ENCODE measurements around the genes GRXCR2, PPP2R2B and SH3TC2.

- RAMPAGE, long total RNA = no peak
- RRBS = no CpG with 5 or more reads among the region's 2 CpGs
Observed at GRCh38 chr5:145218180-145218438, 617.0 kb downstream of the PRELID2 start.

- RAMPAGE, long total RNA = no peak
- RRBS = no CpG with 5 or more reads among the region's 13 CpGs
Observed at GRCh38 chr5:145646047-145647063, 188.8 kb downstream of the PRELID2 start.

- RAMPAGE, long total RNA = no peak
- RRBS = no CpG with 5 or more reads among the region's 4 CpGs
Observed at GRCh38 chr5:145872894-145873292, at the start of gene GRXCR2. GRXCR2 (minus strand) TSS chr5:145873014.

- RAMPAGE, long total RNA = no peak
- RRBS = 43% methylated on average over 9 of the region's 25 CpGs
Observed at GRCh38 chr5:145937301-145938513, 1.3 kb downstream of the SH3RF2 start.

DNA sequence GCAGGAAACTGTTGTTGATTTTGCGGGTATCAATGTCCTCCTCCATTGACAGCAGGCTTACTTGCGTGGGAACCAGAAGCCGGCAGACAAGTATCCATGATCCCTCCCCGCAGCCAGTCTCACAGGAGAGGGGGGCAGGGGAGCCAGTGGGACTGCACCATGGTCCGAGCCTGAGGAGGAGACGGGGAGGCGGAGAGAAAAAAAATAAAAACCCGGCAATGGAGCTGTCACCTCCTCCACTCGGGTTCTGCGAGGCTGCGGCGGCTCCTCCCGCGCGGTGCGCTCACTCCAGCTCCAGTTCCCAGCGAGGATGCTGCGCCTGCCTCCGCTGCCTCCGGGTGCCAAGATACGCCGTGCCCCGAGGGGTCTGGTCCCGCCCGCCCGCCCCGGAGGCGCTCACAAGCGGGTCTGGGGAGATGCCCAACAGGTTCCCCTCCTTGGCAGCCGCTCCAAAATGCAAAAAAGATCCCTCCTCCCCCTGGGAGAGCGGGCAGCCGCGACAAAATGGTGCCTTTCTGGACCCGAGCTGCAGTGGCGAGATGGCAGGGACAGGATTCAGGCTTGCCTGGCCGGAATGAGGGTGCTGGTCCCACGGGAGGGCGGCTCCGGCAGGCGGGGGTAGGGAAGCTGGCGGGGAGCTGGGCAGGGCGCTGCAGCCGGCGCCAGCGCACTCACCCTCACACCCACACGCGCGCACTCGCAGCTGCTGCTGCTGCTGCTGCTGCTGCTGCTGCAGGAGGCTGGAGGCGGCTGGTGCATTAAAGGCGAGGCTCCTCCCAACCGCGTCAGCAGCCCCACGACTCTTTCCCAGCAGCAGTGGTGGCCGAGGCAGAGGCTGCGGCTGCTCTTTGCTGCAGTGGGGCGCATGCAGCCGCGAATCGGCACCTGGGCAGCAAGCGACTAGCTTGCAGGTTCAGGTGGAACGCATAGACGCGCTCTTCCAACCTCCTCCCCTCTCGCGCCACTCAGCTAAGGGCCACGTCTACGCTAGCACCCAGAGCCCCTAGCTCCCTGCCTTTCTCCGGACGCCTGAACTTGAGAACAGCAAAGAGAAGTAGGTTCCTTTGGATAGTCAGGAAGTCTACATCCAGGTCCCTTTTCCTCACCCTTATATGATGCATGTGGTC is at the start of gene PPP2R2B:
PPP2R2B (minus strand) TSS at position 732 of the 1,127 bp plus-strand sequence.
- RAMPAGE, long total RNA = no peak
- RRBS = 1% methylated on average over 11 of the region's 70 CpGs

DNA sequence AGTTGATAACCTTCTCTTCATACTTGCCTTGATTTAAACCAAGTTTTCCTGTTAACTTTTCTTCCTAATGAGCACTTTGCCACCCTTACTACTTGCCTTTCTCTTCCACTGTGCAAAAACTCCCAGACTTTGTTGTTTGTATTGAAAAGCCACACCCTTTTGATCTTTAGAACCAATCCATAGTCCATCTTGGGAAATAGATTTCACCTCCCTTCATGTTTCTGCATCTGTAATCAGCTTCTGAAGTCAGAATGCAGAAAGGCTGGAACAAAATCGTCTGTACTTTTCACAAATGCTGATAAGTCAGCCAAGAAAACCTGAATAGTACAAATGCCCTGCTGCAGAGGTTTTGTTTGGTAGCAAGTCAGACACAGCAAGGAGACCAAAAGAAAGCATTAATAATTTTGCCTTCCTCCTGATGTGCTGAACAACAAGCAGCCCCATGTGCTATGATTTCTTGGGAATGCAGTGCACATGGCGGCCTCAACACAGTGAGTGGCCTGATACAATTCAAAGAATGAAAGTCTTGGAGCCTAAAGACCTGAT is 59.3 kb upstream of the STK32A start:
- RAMPAGE, long total RNA = no peak
- RRBS = no CpG with 5 or more reads among the region's 2 CpGs

- RAMPAGE, long total RNA = no peak
- RRBS = no CpG with 5 or more reads among the region's 7 CpGs
Observed at GRCh38 chr5:147791081-147791540, 8.6 kb upstream of the JAKMIP2 start.

DNA sequence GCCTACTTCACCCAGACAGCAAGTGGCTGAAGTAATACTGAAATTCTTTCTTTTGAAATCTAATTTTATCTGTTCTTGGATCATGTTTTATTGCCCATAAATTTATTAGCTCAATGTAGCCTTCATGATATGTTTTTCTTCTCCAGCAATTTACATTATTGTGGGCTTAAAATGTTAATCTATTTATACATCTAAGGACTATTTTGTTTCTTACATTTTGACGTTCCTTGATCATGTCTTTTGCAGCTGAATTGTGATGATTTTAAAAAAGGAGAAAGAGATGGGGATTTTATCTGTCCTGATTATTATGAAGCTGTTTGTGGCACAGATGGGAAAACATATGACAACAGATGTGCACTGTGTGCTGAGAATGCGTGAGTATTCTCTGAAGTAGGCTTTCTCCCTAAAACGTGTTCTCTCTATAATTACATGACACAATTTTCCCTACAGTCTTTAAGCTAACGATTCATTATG is 22.4 kb downstream of the SPINK5 start:
- RAMPAGE, long total RNA = no peak
- RRBS = no CpG with 5 or more reads among the region's 4 CpGs

DNA sequence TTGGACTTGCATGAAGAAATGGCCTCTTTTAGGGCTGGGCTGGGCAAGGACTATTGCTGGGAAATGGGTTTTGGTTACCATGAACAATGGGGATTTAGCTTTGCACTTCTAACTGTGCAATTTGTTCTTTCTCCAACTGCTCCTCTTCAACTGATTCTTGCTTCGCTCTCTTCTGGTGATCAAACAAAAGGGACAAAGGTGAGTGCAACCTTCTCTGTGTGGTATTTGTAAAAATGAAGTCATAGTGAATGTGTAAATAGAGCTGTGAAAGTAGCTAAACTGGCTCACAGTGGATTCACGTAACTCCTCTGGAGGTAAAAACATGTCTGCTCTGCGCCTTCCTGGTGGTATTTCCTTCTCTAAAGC is 21.0 kb upstream of the SPINK14 start:
- RAMPAGE, long total RNA = no peak
- RRBS = no CpG with 5 or more reads among the region's 3 CpGs

DNA sequence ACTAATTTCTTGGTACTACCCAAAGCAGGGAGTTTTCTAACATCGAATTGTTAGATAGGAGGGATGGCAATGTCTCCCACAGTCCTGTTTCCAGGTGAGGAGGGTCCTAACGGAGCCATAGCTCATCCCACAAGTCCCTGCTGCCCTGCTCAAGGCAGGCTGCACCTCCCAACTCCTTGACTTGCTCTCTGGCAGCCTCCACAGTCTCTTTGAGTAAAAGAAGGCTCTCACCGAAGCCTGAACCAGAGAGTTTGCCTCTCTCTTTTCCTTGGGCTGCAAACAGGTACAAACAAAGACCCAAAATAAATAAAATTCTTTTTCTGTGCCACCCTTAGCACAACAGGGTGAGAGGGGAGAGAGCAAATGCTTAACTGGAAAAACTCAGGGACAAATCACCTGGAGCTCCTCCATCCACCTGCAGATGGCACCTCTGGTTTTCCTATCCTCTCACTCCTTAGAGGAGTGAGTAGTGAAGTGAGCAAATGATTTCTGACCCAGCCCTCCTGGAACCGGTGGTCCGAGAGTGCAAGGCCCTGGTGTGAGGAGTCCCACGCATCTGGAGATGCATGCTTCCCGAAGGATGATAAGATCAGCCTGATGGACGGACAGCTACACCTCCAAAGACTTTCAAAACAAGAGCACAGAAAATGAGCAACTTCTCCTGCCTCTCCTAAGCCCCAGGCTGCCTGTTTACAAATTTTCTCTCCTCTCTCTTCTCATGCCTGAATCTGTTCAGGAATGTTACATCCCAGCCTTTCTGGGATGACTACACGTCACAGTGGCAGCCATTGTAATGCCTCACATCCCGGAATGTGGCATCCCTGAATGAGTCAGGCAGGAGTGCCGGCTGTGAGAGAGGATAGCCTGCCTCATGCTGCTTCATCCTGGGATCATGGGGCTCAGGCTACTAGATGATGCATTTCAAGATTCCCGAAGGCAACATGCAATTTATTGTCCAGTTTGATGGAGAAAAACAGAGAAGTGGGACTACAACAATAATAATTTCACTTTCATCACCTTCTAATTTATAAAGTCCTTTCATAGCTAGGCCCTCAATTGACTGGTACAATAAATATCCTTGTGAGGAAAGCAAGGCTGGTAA is 86.4 kb downstream of the ADRB2 start:
- RAMPAGE, long total RNA = no peak
- RRBS = no CpG with 5 or more reads among the region's 12 CpGs

DNA sequence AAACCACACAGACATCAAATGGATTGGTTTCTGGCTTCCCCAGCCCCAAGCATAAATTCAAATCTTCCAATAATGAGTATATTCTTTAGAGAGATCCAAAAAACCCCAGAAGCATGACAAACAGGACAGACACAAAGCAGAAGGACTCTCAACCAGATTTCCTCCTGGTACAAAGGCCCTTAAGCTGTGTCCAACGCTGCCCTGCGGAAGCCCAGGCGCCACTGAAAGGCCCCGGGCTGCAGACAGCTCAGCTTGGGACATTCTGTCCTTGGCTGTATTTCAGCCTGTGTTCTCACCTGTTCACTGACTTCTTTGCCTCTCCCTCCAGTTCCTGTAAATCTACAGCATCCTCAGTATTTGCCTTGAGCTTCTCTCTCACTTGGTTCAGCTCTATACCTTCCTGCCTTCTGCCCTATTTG is 96.6 kb downstream of the SH3TC2 start:
- RAMPAGE, long total RNA = no peak
- RRBS = no CpG with 5 or more reads among the region's 4 CpGs

- RAMPAGE, long total RNA = no peak
- RRBS = no CpG with 5 or more reads among the region's 2 CpGs
Observed at GRCh38 chr5:148984218-148984656, 78.6 kb downstream of the SH3TC2 start.

DNA sequence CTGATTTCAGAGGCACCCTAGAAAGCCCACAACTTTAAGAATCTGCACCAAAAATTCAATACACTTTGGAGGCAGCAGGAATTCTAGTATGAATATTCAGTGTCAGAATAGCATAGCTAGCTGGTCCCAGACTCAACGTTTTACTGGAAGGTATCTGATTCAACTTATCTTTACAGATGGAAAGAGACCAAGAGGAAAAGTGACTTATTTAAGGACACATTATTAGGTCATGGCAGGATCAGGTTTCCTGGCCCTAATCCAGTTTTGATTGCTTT is 38.5 kb downstream of the SH3TC2 start:
- RAMPAGE, long total RNA = no peak
- RRBS = no CpG with 5 or more reads among the region's 1 CpG

GRCh38 chr5:149062963-149063675 is at the start of gene SH3TC2:
SH3TC2 (minus strand) TSS chr5:149063062.
- RAMPAGE, long total RNA = no peak
- RRBS = no CpG with 5 or more reads among the region's 11 CpGs

DNA sequence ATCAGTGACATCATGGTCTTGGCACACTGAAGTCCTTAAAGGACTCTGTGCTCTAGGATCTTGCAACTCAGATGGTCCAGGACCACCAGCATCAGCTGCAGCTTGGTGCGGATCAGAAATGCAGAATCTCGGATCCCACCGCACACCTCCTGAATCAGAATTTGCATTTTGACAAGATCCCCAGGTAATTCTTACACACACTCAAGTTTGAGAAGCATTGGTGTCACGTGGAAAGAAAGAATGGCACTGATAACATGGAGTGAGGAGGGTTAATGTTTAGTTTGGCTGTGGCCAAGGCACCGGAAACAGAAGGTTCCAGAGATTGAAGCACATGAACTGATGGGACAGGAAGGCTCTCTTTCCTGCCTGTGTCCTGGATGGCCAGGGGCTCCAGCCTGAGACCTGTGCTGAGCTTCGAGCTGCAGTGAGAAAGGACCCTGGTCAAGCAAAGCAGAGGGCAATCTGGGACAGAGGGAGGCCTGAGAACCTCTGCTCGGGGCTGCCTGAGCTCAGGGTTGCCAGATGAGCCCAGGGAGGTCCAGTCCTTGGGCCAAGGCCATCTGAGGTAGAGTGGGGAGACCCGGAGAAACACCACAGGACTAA is 27.2 kb downstream of the AFAP1L1 start:
- RAMPAGE, long total RNA = no peak
- RRBS = 83% methylated on average over 1 of the region's 8 CpGs

DNA sequence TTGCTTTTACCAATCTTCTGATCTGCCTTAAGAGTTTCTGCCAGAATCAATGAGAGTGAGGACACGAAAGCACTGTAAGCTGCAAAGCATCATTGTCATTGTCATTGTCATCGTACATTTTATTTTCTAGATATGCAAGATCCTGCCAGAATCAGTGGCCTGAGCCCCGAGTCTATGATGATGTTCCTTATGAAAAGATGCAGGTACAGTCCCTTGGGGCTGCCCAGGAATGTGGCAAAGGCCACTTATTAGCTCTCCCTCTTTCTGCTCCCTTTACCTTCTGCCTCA is 25.1 kb upstream of the GRPEL2 start:
- RAMPAGE, long total RNA = no peak
- RRBS = no CpG with 5 or more reads among the region's 3 CpGs

- RAMPAGE, long total RNA = no peak
- RRBS = 15% methylated on average over 5 of the region's 22 CpGs
Observed at GRCh38 chr5:149380495-149381684, 1.8 kb upstream of the IL17B start.

- RAMPAGE, long total RNA = no peak
- RRBS = no CpG with 5 or more reads among the region's 16 CpGs
Observed at GRCh38 chr5:149383039-149383864, 4.2 kb upstream of the IL17B start.

DNA sequence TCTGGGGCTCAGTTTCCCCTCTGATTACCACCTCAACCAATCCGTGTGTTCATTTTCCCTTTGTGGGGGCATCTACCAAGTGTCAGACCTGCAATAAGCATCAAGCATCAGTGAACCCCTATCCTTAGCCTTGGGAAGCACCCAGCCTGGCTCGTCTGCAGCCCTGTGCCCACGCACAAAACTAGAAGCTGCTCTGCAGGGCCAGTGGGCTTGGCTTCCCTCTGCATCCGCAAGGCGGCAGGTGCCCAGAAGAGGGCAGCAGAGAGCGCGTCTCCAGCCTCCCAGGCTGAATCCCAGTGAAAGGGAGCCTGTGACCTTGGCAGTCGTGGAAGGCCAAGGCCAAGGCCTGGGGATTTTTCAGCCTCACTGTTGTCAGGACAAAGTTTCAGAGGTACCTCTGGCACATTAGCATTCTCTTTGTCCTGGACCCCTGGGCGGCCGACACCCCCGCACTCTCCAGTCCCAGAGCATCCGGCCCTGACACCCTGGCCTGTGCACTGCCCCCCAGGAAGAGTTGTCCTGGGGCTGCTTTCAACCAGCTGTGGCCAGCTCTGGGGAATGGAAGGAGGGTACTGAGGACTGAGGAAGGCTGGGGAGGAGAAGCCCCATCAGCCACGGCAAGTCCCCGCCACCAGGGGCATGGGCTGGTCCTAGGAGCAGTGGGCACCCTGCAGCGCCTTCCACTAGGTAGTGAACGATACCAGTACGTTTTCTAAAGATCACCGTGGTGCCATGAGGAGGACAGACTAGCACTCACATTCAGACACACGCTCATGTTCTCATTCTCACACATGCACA is 63.6 kb upstream of the IL17B start:
- RAMPAGE, long total RNA = no peak
- RRBS = no CpG with 5 or more reads among the region's 19 CpGs

GRCh38 chr5:149451801-149452915 is 73.1 kb upstream of the IL17B start:
- RAMPAGE, long total RNA = no peak
- RRBS = no CpG with 5 or more reads among the region's 21 CpGs